Melanocyte of skin (primary cell): ENCODE measurements around the gene ADAD2.

GRCh38 chr16:84080765-84081069 lies 36.0 kb downstream of the MBTPS1 start:
- CAGE, long polyA plus RNA, 2 experiments: no peak in any of the 2 experiments

GRCh38 chr16:84088458-84089207 lies 28.1 kb downstream of the MBTPS1 start:
- CAGE, long polyA plus RNA, 2 experiments: no peak in any of the 2 experiments

GRCh38 chr16:84190721-84191693 lies at the start of gene ADAD2:
ADAD2 (plus strand) TSS chr16:84191157.
- CAGE, long polyA plus RNA, 2 experiments: no peak in any of the 2 experiments

DNA sequence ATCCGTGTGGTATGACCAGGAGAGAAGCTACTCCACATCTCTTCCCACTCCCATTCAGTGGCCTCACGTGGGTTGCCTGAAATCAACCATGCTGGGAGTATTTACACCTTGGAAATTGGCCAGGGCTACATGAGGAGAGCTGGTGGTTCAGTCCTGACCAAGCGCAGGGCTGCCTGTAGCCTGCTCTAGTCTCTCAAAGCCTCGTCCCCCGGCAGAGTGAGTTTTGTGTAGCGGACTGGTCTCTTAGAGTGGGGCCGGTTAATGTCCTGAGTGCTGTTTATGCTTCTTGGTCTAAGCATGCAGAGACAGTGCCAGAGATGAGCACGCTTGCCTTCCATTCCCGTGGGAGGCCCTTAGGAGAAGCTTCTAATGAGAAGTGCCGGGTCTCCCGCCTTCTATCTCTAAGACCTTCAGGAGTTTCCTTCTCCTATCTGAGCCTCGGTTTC lies 3.8 kb downstream of the WFDC1 start:
- CAGE, long polyA plus RNA, 2 experiments: no peak in any of the 2 experiments

DNA sequence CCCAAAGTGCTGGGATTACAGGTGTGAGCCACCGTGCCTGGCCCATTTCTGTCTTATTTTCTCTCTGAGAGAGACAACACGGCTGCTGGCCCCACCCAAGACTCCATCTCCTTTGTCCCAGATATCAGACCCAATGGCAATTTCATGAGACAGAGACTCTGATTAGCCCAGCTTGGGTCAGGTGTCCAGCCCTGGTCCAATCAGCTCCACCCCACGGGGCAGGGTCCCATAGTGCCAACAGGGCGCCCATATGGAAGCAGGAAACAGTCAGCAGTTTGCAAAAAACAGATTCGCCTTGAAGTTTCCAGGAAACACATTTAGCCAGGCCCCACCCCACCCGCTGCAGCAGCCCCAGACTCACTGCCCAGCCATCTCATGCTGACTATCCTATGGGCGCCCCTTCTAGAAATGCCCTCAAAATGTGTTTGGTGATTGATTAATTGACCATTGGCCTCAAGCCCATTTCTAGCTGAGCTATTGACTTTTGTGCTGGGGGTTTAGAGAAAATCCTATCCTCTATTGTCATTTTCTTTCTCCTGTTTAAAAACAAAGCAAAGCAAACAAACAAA lies 32.7 kb upstream of the MEAK7 start:
- CAGE, long polyA plus RNA, 2 experiments: no peak in any of the 2 experiments

DNA sequence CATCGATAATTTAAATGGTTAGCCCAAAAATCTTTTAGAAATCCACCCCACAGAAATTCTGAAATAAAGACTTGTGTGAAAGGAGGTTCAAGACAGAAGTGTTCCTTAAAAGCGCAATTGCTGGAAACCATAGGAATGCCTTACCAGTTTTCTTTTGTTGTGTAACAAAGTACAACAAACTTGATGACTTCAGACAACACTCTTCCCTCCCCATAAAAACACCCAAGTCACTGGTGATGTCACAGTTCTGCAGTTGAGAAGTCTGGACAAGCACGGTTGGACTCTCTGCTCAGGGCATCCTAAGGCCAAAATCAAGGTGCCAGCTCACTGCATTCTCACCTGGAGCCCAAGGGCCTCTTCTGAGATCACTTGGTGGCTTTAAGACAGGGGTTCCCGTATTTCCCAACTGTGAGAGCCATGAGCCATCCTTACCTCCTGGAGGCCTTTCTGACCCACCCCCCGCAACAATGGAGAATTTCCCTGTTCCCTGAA lies 45.6 kb upstream of the MEAK7 start:
- CAGE, long polyA plus RNA, 2 experiments: no peak in any of the 2 experiments

GRCh38 chr16:84581022-84581627 lies 36.8 kb downstream of the COTL1 start:
- CAGE, long polyA plus RNA, 2 experiments: no peak in any of the 2 experiments

GRCh38 chr16:84596538-84597065 lies 21.3 kb downstream of the COTL1 start:
- CAGE, long polyA plus RNA, 2 experiments: no peak in any of the 2 experiments

- CAGE, long polyA plus RNA, 2 experiments: no peak in any of the 2 experiments
Observed at GRCh38 chr16:84605980-84606707, 11.7 kb downstream of the COTL1 start.

DNA sequence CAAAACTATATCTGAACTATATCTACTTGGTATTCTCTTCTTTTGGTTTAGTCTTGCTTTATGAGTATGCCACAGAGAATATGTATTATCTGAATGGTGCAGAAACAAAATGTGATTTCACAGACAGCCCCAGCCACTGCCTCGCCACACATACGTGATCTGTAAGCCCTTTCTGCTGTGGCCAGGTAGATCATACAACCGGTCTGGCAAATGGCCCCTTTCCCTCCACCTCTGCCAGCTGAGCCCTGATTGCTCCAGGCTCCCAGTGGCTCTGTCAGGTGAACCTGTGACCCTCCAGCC lies 6.2 kb downstream of the COTL1 start:
- CAGE, long polyA plus RNA, 2 experiments: no peak in any of the 2 experiments

- CAGE, long polyA plus RNA, 2 experiments: no peak in any of the 2 experiments
Observed at GRCh38 chr16:84664417-84665649, 16.5 kb downstream of the KLHL36 start.

DNA sequence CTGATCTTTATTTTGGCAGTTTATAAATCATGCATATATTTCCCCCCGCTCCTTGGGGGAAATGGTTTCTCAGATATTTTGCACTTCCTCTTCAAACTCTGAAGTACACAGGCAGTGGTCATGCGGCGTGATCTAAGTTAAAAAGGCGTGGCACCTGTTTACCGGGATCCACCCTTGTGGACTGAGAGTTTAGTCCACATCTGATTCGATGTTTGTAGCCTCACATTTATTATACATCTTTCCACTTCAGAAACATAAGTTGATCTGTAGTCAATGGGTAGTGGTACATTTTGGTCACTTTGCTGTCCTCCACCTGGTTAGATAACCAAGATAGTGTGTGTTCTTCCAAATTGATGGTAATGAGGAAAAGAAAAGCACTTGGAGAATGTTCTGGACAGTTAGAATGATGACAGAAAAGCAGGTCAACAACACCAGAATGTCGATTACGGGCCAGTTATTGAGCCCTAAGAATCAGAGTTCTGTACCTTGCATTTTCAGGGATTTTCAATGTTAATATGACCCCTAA lies 51.6 kb downstream of the USP10 start:
- CAGE, long polyA plus RNA, 2 experiments: no peak in any of the 2 experiments

DNA sequence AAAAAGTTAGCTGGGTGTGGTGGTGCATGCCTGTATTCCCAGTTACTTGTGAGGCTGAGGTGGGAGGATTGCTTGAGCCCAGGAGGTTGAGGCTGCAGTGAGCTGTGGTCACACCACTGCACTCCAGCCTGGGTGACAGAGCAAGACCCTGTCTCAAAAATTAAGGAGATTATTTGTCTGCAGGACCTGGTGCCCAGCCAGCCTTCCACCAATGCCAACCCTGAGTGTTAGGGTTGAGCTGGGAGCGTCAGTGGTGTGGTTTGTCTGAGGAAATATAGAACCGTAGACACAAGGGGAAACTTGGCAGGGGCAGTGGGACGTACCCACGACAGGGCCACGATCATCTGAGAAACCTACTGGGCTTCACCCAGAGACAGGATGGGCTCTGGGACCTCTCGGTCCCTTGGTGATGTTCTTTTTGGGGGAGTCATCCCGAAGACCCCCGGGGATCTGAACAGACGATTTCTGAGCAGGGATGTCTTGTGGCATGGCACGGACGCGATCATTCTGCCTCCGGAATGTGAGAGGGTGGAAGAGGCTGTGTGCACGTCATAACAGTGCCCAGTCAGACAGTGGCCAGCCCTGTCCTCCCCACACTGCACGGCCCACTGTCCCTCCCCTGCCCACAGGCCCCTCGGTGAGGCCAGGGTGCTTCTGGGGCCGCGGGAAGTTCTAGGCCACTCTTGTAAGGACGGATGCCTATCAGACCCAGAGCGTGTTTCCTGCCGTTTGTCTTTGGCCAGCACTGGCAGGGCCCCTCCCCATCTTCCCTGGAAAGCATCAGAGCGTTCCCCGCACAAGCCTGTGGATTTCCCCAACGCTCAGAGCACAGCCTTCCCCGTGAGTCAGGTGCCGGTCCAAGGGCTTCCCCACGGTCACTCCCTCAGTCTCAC lies 33.4 kb downstream of the CRISPLD2 start:
- CAGE, long polyA plus RNA, 2 experiments: no peak in any of the 2 experiments

GRCh38 chr16:84854272-84855075 lies 34.7 kb downstream of the CRISPLD2 start:
- CAGE, long polyA plus RNA, 2 experiments: no peak in any of the 2 experiments

DNA sequence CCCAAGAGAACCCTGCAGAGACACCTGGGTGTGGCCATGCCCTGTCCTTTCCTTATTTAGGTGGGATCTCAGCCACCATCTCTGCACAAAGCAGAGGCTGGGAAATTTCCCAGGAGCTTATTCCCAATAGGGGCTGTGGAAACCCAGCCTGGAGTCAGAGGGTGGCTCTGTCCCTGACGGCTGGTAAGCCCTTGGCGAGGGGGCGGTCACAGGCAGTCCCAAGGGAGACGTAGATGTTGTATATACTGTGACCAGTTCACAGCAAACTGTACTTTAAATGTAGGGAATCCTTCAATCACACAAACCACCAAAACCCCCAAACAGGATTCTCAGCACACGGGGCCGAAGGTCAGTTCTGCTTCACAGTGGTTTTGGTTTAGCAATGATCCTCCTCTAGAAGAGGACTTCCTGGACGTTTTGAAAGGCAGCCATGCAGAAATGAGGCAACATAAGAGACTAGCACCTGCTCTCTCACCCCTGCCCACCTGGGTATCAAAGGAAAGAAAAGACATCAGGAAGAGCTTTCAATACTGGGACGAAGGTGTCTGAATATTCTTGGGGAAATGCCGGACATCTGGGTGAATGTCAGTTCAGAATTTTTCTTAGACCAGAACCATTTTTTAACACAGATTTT lies 74.0 kb downstream of the CRISPLD2 start:
- CAGE, long polyA plus RNA, 2 experiments: no peak in any of the 2 experiments

GRCh38 chr16:84907361-84908083 lies 87.7 kb downstream of the CRISPLD2 start:
- CAGE, long polyA plus RNA, 2 experiments: no peak in any of the 2 experiments

DNA sequence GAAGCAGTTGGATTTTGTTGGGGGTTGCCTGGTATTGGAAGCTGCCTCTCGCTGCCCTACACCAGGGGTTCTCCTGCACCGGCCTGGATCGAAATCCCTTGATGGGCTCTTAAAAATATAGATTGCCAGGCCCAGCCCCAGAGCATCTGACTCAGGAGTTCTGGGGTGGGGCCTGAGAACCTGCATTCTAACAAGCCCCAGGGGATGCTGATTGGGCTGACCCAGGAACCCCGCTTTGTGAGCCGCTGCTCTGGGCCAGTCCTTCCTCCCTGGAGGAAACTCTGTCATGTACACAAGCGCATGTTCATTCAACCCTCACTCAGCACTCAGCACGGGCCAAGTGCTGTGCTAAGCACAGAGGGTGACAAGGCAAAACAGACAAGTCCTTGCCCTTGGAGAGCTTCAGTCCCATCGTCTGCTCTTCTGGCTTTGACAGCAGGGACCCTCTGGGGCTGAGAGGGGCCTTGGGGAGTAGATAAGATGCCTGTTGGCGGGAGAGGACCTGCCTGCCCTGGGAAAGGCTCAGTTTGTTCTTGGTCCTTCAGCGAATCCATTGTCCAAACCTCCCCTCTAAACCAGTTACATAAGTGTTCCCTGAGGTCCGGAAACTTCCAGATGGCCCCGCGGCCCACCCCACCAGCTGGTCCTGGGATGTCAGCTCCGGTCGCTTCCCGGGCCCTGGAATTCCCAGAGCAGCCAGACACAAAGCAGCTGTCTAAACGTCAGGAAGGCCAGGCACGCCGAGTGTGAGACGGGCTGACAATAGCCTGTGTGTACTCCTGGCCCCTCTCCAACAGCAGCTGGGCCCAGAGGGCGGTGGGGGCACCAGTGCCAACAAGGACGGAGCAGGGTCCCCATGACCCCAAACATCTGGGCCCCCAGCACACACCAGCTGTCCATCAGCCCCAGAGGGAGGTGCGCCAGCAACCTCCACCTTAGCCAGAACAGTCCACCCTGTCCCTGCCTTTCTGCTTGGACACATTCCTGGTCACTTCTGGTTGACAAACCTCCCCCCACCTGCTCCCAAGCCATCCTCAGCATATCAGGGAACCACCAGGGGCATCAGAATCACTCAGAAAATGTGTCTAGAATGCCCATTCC lies 88.8 kb downstream of the ZDHHC7 start:
- CAGE, long polyA plus RNA, 2 experiments: no peak in any of the 2 experiments

- CAGE, long polyA plus RNA, 2 experiments: no peak in any of the 2 experiments
Observed at GRCh38 chr16:84988176-84989350, 22.8 kb downstream of the ZDHHC7 start.

DNA sequence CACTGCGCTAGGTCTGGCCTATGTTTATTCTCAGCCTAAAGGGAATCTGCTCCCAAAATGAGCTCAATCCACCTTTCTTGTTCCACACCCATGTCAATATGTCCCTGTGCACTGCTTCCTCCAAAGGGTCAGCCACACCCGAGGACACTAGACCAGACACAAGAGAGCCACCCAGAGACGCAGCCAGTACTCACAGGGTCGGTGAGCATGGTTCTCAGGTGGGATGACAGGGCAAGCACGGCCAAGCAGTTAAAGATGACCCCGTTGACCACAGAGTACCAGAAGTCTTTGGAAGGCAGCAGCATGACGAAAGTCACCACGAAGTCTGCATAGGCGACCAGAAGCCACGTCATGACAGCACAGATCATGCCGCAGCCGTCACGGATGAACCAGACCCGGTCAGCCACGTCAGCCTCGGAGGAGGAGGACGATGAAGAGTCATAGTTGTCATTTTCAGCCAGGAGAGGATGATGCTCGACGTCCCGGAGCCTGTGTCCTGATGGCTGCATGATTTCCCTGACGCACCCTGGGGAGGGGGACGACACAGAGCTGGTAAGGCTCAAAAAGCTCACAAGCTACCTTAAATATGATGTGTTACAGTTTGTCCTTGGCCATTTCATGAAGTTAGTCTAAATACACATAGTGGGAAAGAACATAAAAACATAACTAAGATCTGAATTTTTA lies 21.1 kb downstream of the ZDHHC7 start:
- CAGE, long polyA plus RNA, 2 experiments: no peak in any of the 2 experiments

GRCh38 chr16:84992211-84992678 lies 19.1 kb downstream of the ZDHHC7 start:
- CAGE, long polyA plus RNA, 2 experiments: no peak in any of the 2 experiments